SJCRH30 (cell line): ENCODE measurements around a stretch of chr14.

DNA sequence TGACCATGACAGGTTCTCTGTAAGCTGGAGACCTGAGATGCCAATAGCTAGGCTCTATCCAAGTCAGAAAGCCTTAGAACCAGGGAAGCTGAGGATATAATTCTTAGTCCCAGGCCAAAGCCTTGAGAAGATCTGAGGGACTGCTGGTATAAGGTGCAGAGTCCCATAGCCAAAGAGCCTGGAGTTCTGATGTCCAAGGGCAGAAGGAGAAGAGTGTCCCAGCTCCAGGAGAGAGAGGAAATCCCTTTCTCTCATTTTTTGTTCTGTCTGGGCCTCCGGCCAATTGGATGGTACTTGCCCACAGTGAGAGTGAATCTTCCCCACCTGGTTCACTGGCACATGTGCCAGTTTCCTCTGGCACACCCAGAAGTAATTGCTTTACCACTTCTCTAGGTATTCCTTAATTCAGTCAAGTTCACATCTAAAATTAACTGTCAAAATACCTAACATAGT is 15.3 kb downstream of the ARID4A start:
- RAMPAGE, long total RNA = no peak

GRCh38 chr14:58321473-58321814 is 23.1 kb downstream of the ARID4A start:
- RAMPAGE, long total RNA = no peak

- RAMPAGE, long total RNA = no peak
Measured at GRCh38 chr14:58639509-58640194, 1.9 kb downstream of the DACT1 start.

- RAMPAGE, long total RNA = no peak
Measured at GRCh38 chr14:58779411-58779854, 141.7 kb downstream of the DACT1 start.

DNA sequence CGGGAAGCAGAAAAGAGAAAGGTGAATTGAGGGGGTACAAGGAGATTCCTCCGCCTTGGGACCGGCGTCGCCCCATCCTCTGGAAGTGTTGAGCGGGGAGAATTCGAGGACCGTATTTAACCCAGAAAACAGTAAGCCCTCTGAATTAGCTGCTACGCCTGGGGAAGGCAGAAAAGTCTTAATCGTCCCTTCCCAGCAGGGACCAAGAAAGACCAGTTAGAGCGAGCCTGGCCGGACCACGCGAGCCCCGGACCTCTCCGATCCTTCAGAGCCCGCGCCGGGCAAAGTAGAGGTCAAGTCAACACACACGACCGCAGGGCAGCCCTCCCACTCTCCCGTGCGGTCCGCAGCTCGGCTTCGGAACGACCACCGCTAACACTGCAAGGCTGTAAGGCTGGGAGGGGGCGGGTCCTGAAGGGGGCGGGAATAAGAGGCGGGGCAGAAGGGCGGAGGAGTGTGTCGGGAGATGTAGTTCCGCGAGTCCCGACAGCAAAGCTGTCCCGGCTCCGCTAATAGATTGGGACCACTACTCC is 353 bp upstream of the DAAM1 start:
- RAMPAGE, long total RNA = no peak

DNA sequence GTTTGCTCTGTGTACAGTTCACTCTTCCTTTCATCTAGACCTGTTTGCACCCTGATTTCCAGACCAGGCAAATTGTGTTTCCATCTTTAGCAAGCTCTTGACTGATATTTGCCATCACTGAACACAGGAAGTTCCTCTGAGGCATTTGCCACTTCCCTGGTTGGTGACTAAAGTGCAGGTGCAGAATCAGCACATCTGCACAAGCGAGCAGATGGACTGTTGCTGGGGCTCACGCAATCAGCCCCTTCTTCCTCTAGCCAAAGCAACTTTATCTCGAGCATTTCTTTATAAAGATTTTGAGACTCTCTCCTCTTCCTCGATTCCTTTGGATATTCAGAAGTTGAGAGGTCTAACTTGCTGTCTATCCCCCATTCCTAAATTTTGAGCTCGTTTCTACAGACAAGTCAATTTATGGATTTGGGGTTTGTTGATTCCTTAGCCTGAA is 113.0 kb downstream of the DAAM1 start:
- RAMPAGE, long total RNA = no peak

DNA sequence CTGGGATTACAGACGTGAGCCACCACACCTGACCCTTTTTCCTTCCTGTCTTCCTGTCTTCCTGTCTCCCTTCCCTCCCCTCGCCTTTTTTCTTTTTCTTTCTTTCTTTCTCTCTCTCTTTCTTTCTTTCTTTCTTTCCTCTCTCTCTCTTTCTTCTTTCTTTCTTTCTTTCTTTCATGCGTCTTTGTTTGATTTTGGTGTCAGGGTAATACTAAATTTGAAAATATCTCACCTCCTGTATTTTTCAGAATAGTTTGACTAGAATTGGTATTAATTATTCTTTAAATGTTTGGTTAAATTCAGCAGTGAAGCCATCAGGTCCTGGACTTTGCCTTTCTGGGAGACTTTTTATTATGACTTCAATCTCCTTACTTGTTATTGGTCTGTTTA is 81.1 kb downstream of the GPR135 start:
- RAMPAGE, long total RNA = no peak

DNA sequence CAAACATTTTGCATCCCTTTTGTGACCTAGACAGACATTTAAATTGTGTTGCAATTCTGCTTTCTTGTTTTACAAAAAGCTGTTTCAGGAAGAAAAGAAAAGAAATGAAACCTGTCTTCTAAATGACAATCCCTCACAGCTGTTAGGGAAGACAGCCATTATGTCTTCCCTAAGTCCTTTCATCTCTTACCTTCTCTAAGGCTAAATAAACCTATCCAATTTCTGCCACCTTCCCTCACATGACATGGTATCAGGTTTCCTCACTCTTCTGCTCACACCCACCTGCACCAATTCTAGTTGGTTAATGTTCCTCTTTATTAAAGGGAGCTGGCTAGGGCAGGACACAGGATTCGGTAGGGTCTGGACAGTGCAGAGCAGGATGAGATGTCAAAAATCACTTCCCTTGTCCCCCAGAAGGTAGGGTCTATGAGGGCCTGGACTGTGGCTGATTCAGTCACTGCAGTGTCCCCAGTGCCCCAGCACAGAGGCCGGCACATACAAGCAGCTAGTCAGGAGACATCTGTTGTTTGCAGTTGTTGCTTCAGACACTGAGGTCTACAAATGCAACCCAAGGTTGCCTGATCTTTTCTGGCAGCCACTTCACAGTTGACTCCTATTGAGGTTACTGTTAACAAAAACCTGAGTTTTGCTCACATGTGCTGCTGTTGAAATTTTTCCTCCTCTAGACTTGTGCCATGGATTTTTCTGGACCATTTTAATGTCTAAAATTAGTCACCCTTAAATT is 3.7 kb downstream of the DHRS7 start:
- RAMPAGE, long total RNA = no peak

- RAMPAGE, long total RNA = no peak
Measured at GRCh38 chr14:60244998-60245529, 4.0 kb upstream of the PPM1A start.

GRCh38 chr14:60272891-60273780 is 24.1 kb downstream of the PPM1A start:
- RAMPAGE, long total RNA = no peak

- RAMPAGE, long total RNA = no peak
Measured at GRCh38 chr14:60282991-60283661, 34.1 kb downstream of the PPM1A start.

GRCh38 chr14:60317416-60318126 is 68.5 kb downstream of the PPM1A start:
- RAMPAGE, long total RNA = no peak

DNA sequence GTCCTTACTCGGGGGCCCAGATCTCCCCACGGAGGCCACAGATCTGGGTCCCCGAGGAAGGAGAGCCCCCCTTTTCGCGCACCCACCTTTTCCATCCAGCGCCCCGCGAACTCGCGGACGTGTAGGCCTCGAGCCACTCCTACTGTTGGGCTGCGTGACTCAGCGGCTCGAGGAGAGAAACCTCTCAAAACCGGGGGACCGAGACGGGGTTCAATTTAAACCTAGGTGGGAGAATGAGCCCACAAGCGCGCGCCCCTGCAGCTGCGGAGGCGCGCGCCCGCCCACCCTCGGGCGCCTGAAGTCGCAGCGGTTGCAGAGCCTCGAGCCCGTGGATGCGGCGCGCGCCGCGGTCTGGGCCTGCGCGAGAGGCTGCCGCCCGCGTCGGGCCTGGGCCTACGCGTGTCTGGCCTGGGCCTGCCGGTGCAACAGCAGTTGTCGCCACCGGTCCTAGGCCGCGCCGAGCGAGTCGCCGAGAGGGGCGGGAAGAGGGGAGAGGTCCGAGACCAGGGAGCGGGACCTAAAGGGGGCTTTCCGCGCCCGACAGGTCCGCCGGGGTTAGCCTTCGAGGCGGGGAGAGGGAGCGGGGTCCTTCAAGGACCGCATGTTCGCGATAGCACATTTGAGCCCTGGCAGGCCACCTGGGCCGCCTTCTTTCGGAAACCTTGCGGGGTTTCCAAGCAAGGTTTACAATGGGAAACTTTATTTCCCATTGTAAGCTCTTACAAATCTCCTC is 6.5 kb downstream of the SIX6 start:
- RAMPAGE, long total RNA = no peak

- RAMPAGE, long total RNA = no peak
Measured at GRCh38 chr14:60652755-60653474, 3.6 kb upstream of the SIX1 start.

DNA sequence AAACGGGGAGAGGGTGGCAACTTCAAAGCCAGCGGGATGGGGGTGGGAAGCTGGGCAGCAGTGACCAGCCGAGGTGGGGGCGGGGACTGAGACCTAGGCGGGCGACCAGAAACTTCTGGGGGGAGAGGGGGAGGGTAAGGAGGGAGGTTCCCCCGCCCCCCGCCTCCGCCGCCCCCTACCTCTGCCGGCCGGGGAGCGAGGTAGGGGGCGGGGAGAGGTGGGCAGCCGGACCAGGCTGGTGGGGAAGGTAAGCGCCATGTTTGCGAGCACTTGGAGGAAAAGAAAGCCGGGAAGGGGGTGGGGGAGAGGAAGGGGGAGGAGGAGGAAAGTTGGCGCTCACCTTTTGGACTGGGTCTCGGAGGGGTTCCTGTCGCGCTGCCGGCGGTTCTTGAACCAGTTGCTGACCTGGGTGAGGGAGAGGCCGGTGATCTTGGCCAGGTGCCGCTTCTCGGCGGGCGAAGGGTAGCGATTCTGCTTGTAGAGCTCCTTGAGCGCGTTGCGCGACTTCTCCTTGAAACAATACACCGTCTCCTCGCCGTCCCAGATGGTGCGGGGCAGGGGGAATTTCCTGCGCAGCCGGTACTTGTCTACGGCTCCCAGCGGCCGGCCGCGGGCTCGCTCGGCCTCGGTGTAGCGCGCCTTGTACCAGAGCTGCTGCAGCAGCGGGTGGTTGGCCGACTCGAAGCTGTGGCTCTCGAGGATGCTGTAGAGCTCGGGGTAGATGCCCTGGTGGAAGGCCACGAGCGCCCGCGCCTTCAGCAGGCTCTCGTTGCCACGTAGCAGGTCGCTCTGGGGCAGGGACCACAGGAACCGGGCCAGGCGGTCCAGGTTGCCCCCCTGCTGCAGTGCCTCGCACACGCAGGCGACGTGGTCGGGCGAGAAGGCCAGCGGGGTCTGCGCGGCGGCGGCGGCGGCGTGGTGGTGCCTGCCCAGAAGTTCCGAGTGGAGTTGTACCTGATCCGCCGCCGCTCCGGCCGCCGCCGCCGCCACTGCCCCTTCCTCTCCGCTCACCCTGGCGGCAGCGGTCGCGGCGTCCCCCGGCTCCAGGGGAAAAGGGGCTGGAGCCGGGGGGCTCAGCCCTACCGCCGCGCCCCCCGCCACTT is 928 bp downstream of the SIX4 start:
- RAMPAGE, long total RNA = start-site peak on the plus strand centred at position 223 of the sequence, 181 bp wide, 122 and 20 reads in 2 replicates

DNA sequence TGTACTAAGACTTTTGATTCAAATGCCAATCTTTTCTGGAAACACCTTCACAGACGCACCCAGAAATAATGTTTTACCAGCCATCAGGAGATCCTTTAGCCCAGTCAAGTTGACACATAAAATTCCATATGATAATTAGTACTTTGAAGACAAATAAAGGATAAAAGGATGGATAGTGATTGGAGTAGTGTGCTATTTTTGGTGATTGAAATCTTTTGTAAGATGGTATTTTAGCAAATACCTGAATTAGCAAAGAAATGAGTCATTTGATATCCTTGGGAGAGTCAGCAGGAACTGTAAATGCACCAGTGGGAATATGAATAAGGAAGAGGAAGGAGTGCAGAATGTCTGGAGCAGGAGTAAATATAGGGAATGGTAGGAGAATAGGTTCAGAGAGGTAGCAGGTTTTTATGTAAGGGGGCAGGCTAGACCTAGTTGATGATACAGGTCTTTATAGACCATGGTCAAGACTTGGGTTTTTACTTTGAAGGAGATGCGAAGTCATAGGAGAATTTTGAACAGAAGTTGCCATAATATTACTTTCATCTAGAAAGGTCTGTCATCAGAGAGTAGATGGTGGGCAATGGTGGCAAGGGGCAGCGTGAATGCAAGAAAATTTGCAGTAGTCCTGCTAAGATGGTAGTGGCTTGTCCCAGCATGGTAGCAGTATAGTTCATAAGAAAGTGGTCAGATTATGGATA is 74.9 kb downstream of the TRMT5 start:
- RAMPAGE, long total RNA = no peak

GRCh38 chr14:61321986-61322368 is 598 bp downstream of the PRKCH start:
- RAMPAGE, long total RNA = no peak

DNA sequence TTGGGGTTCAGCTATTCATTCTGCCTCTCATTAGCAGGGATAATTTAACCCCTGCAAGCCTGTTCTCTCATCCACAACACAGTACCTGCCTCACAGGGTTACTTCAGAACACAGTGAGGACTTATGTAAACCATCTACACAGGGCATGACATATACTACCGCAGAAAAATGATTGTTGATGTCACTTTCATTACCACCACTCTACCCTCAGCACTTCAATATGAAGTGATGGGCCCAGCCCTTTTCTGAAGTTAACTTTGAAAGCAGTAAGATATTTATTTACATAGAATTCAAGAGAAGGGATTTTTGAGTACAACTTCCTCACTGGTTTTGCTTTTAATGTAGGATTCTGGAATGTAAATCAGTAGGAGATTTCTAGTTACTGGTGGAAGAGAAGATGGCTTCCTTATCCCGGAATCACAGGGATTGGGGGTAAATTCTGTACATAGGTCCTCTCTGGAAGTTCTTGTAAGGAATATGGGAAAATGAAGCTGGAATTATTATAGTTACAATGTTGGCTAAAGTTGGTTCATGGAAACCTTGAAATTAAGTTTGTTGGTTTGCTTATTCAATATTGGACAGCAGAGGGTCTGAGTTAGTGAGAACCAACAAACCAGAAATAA is 14.7 kb downstream of the PRKCH start:
- RAMPAGE, long total RNA = no peak

- RAMPAGE, long total RNA = no peak
Measured at GRCh38 chr14:61355777-61356468, 34.5 kb downstream of the PRKCH start.

DNA sequence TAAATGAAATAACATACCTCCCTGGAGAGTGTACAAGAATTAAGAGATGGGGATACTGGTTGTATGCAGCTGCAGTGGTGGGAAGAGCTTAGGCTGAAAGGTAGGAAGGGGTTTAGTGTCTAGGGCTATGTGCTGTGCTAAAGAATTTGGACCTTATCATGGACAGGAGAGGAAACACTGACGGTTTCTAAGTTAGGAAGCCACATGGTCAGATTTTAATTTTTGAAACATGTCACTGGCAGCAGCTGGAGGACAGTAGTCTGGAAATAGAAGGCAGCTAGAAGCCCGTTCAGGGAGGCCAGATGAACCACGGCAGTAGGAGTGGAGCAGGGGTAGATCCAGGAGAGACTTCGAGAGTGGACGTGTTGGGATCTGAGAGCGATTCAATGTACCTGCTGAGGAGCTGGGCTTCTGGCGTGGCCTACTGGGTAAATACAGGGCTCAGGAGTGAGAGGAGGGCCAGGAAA is 64.8 kb downstream of the PRKCH start:
- RAMPAGE, long total RNA = no peak